Transverse colon (tissue), 4 donors: ENCODE measurements around a stretch of chr2.

DNA sequence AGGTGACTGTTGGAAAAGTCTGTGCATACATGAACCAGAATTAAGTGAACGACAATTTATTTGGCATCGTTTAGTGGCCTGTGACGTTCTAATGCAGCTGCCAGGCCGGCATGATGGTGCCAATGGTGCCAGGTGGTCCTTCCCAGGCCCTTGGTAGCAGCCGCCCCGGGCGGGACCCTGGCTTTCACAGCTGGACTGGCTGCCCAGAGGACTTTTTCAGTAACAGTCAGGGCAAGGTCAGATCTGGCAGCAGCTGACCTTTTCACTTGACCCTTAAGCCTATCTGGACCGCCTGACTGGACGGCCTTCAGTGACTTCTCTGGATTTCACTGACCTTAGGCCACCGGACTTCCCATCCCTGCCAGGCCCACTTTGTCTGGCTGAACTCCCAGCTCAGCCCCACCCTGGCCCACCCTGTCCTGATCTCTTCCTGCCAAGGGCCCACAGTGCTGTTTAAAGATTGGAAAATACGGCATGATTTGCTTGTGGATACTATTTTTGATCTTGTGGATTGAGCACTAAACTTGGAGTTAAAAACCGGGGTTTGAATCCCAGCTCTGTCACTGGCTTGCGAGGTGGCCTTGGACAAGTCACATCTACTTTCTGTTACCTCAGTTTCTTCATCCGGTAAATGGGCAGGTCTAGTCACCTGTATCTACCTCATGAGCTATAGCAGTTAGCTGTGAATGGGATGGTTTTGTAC lies 16.0 kb downstream of the TRIB2 start:
- PRO-cap, result no peak
- RAMPAGE, long total RNA, 4 experiments, result no peak in any of the 4 experiments

- PRO-cap, result no peak
- RAMPAGE, long total RNA, 4 experiments, result no peak in any of the 4 experiments
These were observed 91.4 kb downstream of the TRIB2 start for GRCh38 chr2:12808035-12808692.

DNA sequence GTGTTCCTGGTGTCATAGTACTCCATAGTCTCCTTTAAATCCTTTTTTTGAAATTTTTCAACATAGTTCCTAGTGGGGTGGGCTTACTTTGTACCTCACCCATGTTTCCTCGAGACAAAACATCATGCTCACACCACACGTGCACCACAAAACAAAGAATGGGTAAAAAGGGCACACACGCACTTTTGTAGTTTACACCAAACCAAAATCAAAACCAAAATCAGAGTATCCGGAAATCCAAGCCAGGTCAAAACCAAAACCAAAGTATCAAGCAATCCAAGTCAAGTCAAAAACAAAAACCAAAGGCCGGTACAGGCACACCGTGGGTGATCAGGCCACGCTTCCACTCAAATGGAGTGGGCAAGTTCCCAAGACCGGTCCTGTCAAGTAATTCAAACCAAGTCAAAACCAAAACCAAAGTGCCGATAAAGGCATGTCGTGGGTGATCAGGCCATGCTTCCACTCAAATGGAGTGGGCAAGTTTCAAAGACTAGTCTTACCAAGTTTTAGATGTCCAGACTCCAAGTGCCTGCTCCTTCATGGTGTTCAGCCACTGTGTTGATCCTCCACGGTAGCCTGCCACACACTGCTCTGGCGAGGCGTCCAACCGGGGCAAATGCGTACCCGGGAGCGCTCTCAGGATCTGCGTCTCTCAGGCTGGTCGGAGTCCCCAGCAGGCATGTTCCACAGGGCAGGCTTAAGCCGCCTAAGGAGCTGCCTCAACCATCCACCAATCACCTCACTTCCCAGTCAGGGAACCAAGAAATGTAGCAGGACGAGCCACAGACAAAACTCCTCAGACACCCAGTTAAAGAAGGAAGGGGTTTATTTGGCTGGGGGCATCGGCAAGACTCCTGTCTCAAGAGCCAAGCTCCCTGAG lies 815.8 kb downstream of the TRIB2 start:
- PRO-cap, result no peak
- RAMPAGE, long total RNA, 4 experiments, result no peak in any of the 4 experiments

DNA sequence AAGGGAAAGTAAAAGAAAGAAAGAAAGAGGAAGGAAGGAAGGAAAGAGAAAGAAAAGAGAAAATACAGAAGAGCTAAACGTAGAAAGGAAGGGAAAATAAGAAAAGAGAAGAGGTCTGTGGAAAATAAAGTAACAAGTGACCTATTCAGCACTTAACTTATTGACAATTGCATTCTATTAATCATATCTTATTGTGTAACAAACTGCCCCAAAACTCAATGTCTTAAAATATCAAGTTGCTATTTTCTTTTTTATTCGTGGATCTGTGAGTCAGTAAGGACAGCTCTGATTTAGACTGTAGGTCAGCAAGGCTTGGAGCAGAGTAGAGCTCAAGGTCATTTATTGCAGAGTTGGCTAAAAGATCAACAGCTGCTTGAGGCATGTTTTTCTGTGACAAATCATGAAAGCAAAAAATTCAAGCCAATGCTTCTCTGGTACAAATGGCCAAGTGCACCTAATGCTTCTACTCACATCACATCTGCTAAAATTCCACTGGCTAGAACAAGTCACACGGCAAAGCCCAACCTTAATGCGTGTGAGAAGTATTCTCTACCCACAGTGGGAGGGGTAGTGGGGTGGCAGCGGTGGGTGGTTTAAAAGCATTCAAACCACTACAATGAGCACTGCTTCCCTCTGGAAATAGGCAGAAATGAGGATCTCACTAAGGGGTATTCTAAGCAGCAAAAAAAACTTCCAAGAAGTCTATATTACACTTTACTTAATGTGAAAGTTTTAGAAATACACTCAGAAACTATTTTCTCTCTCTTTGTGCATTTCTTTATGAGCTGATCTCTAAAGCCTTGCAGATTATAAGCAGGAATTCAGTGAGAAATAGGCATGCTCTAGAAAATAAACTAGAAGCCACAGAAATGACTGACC lies 497.7 kb upstream of the LRATD1 start:
- PRO-cap, result no peak
- RAMPAGE, long total RNA, 4 experiments, result no peak in any of the 4 experiments

- PRO-cap, result unidirectional peak, minus-strand start at chr2:14558545
- RAMPAGE, long total RNA, 4 experiments, result no peak in any of the 4 experiments
These were observed 74.2 kb upstream of the LRATD1 start for GRCh38 chr2:14558338-14558643.

DNA sequence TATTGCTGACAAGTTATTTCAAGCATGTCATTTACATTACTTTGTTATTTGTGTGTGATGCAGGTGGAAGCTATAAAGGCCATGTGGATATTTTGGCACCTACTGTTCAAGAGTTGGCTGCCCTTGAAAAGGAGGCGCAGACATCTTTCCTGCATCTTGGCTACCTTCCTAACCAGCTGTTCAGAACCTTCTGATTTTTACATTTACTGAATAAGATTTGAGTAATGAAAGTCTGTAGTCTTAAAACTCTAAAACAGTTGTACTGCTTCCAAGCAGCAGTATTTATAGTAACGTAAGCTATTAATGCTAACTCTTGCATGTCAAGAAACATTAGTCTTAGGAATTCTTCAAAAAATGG lies 39.0 kb downstream of the DDX1 start:
- PRO-cap, result no peak
- RAMPAGE, long total RNA, 4 experiments, result no peak in any of the 4 experiments

DNA sequence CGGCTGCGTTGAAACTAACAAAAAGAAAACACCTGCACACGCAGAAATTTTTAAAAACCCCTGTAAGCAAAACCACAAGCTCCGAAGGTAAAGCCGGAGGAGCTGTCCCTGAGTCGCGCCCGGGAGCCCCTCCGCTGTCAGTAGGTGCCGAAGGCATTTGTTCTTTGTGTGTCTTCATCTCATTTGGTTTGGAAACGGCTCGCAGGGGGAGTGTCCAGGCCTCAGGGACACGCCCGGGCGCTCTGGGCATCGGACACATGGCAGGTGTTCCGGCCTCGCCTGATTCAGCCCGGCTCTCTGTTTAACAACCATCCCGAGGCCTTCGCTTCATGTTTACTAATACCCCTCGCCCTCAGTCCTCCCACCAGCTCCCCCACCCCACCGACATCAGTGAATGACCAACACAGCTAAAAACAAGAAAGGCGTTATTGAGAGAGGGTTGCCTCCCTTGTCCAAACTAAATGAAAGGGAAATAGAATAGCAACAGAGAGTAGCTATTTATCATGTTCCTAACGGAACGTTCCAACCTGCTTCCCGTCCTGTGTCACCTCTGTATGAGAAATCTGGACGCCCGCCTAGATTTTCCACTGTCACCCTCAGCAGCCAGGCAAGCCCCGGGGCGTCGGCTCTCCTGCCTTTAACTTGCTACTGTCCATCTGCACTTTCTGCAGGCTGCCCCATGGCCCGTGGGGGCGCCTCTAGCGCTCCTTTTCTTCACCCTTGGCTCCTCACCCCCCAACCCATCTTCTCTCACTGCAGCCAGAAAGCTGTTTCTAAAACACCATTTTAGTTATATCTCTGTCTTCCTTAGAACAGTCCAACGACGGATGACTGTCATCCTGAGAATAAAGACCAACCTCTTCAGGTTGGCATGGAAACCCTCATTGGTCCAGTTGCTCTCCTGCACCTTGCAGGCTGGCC lies 73.9 kb downstream of the MYCN start:
- PRO-cap, result no peak
- RAMPAGE, long total RNA, 4 experiments, result no peak in any of the 4 experiments

DNA sequence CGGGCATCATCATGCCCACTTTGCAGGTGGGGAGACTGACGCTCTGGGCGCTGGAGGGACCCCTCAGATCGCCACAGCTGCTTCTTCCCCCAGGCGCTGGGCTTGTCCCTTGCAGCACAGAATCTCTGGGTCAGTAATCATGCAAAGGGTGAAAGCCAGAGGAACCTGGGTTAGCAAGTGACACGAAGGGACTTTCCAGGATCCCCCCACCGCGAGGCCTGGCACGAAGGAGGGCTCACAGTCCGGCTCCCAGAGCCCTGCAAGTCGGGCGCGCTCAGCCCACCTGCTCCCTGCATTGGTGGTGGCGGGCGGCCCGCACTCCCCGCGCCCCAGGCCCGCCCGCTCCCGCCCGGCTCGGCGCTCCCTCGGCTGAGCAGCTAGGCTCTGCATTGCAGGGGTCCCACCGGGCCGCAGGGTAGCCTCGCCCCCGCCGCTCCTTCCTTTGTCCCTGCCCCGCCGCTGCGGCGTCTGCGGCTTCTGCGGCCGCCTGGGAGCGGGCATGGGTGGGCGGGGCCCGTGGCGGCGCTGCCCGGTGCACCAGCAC lies 157.7 kb downstream of the CYRIA start:
- PRO-cap, result unidirectional peak, minus-strand start at position 442 of the sequence
- RAMPAGE, long total RNA, 4 experiments, result no peak in any of the 4 experiments

DNA sequence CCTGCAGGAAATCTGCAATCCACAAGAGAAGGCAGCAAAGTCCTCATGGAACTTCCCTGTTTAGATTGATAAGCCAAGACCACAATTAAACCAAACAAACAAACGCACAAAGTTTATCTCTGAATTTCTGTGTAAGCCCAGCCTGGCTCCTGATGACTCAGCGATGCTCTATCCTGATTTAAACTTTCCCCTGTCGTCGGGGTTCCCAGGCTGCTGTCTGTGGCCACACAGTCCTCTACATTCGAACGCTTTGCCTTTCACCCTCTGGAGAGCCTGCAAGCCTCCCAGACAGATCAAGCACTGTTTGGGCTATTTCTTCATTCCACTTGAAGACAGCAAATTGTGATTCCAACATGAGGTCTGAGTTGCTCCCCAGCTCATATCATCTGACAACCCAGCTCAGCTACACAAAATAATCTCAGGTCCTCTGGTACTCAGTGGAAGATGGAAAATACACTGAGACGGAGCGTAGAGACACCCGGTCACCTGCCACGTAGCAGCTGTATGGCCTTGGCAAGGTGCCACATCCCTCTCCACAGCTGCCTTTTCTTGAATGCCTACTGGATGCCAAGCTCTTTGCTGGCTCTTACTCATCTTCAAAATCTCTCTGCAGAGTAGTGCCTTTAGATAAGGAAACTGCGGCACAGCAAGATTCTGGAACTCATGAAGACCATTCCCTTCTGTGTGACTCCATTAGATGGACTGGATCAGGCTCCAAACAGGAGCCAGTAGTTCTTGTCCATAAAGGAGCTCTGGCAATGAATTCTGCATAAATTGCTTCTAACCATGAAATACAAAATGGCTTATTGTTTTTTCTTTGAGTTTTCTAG lies 51.1 kb downstream of the CYRIA start:
- PRO-cap, result no peak
- RAMPAGE, long total RNA, 4 experiments, result no peak in any of the 4 experiments

- PRO-cap, result no peak
- RAMPAGE, long total RNA, 4 experiments, result no peak in any of the 4 experiments
These were observed 31.9 kb downstream of the CYRIA start for GRCh38 chr2:16633478-16634426.

DNA sequence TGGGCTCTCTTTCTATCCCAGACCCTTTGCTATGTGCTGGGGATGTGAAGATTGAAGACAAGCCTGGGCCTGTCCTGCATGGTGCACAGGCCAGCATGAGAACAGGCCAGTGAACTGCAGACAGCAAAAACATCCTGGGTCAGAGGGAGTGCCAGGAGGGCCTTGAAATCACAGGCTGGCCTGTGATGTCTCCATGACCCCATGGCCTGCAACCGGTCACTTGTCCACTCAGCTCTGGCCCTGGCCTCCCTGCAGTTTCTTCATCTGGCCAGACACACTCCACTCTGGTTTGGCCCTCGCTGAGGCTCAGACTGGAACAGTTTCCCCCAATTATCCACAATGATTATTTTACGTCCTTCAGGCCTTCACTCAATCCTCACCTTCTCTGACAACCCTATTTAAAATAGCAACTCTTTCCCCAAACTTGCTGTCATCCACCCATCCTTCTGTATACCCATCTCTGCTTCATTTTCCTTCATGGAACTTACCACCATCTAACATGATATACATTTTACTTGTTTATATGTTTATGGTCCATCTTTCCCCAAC lies 12.5 kb downstream of the CYRIA start:
- PRO-cap, result no peak
- RAMPAGE, long total RNA, 4 experiments, result no peak in any of the 4 experiments

DNA sequence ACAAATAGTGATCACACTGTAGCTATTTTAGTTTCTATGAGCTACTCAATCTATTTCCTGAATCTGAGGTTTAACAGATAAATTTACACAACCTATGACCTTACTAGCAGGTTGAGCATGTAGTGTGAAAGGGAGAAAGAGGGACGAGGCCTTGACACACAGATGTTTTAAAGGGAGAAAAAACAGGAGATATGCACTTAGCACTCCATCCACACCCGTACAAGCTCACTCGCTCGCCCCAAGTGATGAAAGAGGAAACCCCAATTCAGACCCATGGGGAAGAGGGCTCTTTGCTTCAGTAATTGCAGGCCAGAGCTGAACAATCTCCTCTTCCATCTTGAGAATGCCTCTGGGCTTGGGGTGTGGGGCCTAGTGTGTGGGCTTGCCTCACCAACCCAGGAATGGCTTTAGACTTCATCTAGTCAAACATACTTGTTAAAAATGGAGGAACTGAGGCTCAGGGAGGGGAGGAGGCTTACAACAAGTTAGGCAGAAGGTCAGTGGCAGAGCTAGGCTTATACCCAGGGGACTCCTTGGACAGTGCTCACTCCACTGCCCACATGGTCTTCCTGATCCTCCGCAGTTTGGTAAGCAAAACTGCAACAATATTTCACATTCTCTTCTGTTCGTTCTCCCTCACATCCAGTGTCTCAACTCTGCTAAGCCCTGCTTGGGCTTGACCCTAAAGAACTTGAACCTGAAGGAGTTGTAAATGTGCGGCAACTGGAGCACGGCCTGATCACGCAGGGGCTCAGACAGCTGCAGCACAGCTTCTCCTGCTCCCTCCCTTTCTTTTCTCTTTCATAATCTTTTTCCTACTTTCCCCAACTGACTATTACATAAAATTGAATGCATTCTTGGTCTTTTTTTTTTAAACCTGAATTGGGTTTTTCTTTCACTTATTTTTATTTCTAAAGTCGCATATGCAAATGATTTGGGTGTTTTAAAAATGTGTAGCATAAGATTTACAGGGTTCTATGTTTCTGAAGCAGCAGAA lies 10.4 kb downstream of the CYRIA start:
- PRO-cap, result unidirectional peak, plus-strand start at position 133 of the sequence
- RAMPAGE, long total RNA, 4 experiments, result no peak in any of the 4 experiments

GRCh38 chr2:17441826-17442121 lies 76.5 kb downstream of the RAD51AP2 start:
- PRO-cap, result no peak
- RAMPAGE, long total RNA, 4 experiments, result no peak in any of the 4 experiments

DNA sequence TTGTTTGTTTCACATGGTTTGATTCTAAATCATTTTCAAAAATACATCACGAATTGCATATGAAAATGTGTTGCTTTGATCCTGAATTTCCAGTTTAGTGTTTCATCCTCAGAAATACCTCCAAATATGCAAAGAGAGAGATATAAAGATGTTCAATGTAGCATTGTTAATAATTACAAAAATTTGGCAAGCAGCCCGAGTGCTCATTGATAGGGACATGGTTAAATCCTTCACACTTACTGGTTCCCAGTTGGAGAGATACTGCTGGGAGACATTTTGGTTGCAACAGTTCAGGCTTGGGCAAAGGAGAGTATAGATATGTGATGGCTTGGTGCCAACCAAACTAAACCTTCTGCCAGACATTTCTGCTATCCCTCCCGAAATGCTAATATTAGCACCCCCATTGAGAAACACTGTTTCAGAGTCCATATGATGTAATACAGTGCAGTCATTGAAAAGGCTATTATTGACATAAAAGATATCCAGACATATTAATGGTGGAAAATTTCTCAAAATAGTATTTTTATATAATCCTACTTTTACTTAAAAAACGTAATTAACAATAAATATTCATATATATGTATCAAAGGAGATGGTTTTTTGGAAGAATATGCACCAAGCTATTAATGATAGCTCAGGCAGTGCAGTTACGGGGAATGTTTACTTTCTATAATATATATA lies 11.5 kb downstream of the GEN1 start:
- PRO-cap, result no peak
- RAMPAGE, long total RNA, 4 experiments, result no peak in any of the 4 experiments

DNA sequence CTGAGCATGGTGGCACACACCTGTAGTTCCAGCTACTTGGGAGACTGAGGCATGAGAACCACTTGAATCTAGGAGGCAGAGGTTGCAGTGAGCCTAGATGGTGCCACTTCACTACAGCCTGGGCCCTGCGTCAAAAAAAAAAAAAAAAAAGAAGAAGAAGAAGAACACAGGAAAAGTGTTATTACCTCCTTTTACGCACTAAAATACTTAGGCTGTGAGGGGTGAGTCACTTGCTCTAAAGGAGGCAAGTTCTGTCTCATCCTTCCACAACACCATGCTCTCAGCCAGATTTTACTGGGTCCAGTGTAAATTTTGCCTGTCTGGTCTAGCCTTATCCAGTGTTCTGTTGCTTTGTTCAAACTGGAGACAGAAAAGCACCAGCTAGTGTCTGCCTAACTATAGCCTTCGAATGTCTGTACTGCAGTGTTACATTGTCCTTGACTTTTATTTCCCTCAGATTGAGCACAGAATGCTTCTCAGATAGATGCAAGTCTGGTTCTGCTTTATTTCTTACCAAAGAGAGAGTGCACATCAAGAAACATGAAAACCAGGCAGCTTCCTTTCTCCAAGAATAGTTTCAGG lies 3.3 kb upstream of the MSGN1 start:
- PRO-cap, result no peak
- RAMPAGE, long total RNA, 4 experiments, result no peak in any of the 4 experiments

DNA sequence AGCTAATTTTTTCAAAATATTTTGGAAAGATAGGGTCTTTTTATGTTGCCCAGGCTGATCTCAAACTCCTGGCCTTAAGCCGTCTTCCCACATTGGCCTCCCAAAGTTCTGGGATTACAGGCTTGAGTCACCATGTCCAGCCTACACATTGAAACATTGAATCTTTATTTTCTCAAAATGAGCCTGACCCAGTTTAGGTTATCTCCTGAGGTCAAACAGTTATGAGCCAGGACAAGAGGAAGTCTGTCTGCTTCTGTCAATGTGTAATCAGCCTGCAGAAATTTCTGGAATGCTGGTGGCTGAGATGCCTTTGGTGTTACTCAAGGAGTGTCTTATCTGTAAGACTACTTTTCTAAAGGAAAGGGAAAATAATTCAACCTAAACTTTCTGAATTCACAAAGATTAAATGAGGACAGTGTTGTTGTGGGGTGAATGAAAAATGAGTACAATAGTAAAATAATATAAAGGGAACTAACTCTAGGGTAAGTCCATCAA lies 261.0 kb downstream of the RDH14 start:
- PRO-cap, result no peak
- RAMPAGE, long total RNA, 4 experiments, result no peak in any of the 4 experiments

- PRO-cap, result bidirectional peak, plus-strand start at chr2:18311782, minus-strand start at chr2:18311517
- RAMPAGE, long total RNA, 4 experiments, result no peak in any of the 4 experiments
These were observed 249.2 kb downstream of the RDH14 start for GRCh38 chr2:18311234-18311623.

DNA sequence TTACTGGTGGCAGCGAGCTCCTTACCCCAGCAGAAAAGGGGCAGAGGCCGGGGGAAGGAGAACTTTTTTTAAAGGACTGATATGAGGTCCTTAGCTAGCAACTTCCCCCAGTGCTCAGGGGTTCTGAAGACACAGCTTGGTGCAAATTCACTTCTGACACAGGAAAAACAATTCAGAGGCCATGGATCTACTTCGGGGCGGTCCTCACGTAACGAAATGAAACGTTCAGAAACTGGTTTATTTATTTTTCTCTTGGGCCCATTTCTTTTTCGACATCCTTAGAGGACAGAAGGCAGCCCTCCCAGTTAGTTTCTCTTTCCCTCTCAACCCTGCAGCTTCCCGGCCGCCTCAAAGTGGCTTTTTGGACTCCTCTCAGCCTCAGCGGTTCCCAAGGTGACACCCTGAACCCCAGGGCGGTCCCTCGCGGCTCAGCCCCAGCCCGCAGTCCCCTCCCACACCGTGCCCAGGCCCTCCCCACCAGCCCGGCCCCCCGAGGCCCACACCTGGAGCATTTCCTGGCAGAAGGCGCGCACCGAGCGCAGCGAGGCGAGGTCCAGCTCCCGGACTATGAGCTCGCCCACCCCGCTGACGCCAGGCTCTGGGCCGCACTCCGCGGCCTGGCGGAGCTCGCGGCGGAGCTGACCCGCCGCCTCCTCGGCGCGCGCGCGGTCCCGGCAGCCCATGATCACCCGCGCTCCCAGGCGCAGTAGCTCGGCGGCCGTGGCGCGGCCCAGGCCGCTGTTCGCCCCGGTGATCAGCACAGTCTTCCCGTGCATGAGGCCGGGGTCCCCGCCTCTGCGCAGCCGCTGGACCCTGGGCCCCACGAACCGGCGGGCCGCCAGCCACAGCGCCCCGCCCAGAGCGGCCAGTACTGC lies 539 bp downstream of the RDH14 start:
- PRO-cap, result unidirectional peak, plus-strand start at position 308 of the sequence; bidirectional peak, plus-strand start at position 521 of the sequence, minus-strand start at position 619 of the sequence
- RAMPAGE, long total RNA, 4 experiments, result no peak in any of the 4 experiments

DNA sequence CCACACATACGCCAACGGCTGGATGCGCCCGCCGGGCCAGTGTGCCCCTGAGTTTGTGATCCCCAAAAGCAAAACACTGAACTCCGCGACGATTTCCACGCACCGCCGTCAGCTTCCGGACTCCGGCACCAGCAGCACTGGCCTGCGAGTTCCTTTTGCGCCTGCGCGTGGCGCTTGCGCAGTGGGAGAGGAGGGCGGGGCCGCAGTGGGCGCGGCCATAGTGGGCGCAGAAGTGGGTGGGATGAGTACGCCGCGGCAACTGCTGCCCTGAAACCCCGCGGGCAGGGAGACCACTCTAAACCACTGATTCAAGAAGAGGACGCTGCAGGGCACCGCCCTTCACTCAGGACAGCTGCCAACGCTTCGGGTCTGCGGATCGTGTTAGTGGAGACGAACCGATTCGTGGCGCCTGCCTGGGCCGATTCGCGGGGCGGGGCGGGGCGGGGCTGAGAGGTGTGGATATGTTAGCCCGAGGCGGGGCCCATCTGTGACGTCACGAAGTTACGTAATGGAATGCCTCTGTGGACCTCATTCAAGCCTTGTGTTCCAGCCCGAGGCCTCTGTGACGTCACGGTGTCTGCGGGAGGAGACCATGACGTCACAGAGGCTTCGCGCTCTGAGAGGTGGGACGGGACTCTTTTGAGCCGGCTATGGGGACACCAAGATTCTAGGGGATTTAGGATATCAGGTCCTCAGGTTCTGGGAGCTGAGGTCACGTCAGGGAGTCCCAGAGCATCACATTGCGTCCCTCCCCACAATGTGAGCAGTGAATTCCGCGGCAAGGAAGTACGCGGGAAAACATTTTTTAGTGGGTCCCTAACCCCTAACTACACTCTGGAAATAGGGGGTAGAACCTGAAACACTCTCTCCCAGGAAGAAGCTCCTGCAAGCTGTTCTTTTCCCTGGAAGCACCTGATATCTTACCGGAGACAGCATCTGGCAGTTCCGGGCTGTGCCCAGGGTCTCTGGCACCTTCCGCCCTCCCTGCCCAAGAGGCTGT lies 10.2 kb downstream of the OSR1 start:
- PRO-cap, result bidirectional peak, plus-strand start at position 229 of the sequence, minus-strand start at position 139 of the sequence; unidirectional peak, minus-strand start at position 437 of the sequence
- RAMPAGE, long total RNA, 4 experiments, result start-site peak on the minus strand in 3 of 4 experiments, centred at positions 137 to 157 of the sequence, 17 to 51 reads per replicate

GRCh38 chr2:20196514-20197213 lies 28.3 kb downstream of the SDC1 start:
- PRO-cap, result bidirectional peak, plus-strand start at chr2:20196889, minus-strand start at chr2:20196771
- RAMPAGE, long total RNA, 4 experiments, result no peak in any of the 4 experiments